GM19240 (cell line): ENCODE results near the genes NEUROG3, COL13A1 and PRF1.

GRCh38 chr10:69408871-69409213 is 7.9 kb downstream of the TACR2 start:
- RRBS = no CpG with 5 or more reads among the region's 30 CpGs

GRCh38 chr10:69415864-69416267 is 852 bp downstream of the TACR2 start:
- RRBS = no CpG with 5 or more reads among the region's 13 CpGs

DNA sequence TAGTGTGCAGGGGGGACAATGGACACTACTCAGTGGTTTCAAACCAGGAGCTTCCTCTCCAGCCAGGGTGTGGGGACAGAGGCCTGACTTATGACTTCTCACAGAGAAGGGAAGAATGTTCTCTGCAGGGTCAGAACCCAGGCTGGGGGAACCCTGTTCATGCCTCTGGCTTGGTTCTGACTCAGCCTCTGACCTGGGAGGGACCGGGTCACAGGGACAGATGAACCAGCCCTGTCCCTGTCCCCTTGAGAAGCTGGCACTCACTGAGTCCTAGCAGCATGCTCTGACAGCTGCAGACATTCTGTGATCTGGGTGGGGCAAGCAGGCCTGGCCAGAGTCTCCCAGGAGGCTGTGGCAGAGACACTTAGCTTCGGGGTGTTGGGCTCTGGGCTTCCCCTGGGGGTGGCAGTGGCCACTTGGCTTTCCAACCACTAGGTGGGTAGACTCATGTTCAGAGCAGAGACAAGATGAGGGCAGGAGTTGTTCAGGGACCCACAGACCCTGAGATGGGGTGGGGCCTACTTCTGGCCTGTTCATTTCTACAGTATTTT is 13.6 kb downstream of the TSPAN15 start:
- RRBS = no CpG with 5 or more reads among the region's 2 CpGs

GRCh38 chr10:69473361-69473676 is 22.1 kb downstream of the TSPAN15 start:
- RRBS = no CpG with 5 or more reads among the region's 7 CpGs

DNA sequence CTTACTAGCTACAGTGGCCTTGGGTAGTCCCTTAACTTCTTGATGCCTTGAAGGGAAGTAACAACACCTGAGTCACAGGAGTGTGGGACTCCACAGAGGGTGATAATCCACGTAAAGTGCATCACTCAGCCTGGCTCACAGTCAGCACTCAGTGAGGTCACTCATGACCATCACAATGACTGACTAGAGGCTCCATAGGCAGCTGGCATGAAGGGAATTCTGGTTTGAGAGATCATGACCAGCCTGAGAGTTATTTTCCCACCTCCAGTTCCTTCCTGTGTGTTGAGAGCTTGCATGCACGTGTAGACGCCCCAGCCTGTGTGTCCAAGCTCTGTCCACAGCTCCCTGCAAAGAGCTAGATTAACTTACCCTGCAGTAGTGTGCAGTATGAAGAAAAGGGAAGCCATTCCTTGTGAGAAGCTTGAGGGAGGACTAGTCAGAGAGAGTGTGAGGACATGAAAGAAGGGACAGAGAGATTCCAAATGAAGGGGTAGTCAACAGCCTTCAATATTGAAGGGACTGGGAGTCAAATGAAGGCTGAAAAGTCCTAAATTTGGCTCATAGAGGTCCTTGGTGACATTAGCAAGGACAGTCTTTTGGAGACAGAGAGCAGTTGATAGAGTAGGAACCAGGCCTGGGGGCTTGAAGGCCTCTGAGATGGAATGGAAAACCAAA is 34.6 kb downstream of the NEUROG3 start:
- RRBS = no CpG with 5 or more reads among the region's 3 CpGs

DNA sequence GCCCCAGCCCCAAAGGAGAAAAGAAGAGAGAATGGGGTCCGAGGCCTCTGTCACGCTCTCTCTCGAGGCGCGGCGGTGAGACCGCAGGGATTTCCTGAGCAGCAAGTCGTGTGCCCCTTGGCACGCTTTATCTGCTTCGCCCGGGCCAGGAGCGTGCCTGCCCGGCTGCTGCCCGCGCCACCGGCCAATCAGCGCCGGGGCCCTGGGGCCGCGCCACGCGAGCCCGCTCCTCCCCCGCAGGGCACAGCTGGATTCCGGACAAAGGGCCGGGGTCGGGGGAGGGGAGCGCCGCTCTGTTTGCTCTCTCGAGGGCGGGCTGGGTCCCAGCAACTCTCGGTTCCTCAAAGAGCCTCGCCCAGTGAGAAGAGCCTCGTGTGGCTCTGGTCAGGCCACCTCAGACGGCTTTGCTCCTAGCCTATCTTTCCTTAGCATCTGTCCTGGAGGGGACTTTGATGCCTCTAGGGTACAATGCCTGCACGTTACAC is at the start of gene NEUROG3:
Gene NEUROG3 (minus strand): TSS at position 100 of the 485 bp plus-strand sequence.
- RRBS = 3% methylated on average over 8 of the region's 36 CpGs

DNA sequence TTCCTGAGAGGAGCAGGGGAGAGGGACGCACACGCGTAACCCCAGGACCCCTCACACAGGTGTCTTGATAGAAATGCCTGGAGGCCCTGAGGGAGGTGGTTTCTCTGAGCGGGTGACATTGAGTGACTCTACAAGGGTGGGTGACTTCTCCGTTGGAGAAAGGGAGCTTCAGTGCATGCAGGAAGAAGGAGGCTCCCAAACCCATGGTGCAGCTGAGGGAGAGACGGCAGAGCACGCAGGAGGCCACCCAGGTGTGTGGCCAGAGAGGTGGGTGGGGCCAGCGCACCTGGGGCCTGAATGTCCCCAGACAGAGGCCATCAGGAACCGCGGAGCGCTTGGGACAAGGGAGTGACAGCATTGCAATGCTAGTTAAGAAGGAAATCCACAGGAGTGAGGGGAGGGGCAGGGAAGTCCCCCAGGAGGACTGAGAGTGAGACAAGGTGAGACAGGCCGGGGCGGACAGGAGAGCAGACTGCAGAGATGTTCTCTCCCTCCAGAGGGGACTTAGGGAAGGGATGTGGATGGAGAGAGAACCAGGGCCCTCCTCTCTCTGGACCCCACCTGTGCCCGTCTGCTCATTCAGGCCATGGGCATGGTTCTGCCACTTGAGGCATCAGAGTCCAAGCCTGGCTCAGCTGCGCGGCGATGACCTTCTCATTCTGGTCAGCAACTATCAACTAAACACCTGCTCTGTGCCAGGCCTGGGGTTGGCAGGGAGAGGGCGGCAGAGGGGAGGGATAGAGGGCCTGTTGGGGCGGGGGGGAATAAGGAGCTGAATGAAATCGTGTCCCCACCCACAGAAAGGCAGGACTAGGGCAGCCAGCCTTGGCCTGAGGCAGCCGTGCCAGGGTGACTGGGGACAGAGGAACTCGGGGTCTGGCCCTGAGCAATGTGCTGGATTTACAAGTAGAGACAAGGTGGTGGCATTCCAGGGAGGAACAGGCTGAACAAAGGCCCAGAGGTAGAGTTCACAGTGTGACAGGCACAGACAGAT is 69.4 kb upstream of the COL13A1 start:
- RRBS = no CpG with 5 or more reads among the region's 22 CpGs

- RRBS = 7% methylated on average over 18 of the region's 52 CpGs
Measured at GRCh38 chr10:69801416-69802207, at the start of gene COL13A1. COL13A1 (plus strand) TSS chr10:69801906.

- RRBS = no CpG with 5 or more reads among the region's 13 CpGs
Measured at GRCh38 chr10:69845903-69846533, 44.3 kb downstream of the COL13A1 start.

DNA sequence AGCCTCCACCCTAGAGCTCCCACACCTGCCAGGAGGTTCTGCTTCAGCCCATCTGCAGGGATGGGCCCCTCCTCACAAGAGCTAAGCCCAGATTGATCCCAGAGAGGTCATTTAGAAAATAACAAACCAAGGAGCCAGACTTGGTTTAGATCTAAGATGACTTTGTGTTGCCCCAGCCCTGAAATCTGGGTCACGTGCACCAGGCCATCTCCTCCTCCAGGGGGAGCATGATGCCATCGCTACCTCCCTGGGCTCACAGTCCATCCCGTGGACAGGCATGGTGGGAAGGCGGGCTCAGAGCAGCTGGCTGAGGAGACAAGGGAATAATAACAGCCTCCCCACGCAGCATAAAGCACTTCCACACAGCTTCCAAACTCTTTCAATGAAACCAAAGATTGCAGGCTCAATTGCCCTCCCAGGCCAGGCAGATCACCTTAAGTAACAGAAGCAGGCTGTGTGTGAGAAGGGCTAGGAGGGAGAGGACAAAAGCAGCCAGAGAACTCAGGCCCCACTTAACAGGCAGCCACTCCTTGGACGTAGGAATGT is 99.9 kb downstream of the COL13A1 start:
- RRBS = no CpG with 5 or more reads among the region's 6 CpGs

GRCh38 chr10:70109189-70109813 is 23.3 kb downstream of the AIFM2 start:
- RRBS = 83% methylated on average over 3 of the region's 14 CpGs

DNA sequence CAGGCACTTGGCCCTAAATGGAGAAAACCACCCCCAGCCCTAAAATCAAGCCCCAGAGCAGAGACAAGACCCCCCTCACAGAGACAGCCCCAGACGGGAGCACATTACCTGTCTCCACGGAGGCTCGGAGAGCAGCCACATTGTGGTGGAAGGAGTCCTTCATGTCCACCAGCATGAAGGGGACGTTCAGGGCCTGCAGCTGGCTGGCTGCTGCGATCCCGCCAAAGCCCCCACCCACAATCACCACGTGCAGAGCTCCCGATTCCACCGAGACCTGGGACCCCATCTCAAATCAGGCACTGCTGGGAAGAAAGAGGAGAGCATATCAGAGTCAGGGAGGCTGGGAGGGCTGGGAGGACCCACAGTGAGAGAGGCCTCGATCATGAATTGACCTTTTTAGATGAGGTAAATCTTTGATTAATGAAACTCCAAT is 8.8 kb downstream of the AIFM2 start:
- RRBS = no CpG with 5 or more reads among the region's 10 CpGs

- RRBS = no CpG with 5 or more reads among the region's 11 CpGs
Measured at GRCh38 chr10:70130791-70131569, 1.6 kb downstream of the AIFM2 start.

- RRBS = 98% methylated on average over 4 of the region's 18 CpGs
Measured at GRCh38 chr10:70139414-70140279, 6.9 kb downstream of the TYSND1 start.

- RRBS = no CpG with 5 or more reads among the region's 43 CpGs
Measured at GRCh38 chr10:70255188-70255536, 21.9 kb upstream of the PPA1 start.

DNA sequence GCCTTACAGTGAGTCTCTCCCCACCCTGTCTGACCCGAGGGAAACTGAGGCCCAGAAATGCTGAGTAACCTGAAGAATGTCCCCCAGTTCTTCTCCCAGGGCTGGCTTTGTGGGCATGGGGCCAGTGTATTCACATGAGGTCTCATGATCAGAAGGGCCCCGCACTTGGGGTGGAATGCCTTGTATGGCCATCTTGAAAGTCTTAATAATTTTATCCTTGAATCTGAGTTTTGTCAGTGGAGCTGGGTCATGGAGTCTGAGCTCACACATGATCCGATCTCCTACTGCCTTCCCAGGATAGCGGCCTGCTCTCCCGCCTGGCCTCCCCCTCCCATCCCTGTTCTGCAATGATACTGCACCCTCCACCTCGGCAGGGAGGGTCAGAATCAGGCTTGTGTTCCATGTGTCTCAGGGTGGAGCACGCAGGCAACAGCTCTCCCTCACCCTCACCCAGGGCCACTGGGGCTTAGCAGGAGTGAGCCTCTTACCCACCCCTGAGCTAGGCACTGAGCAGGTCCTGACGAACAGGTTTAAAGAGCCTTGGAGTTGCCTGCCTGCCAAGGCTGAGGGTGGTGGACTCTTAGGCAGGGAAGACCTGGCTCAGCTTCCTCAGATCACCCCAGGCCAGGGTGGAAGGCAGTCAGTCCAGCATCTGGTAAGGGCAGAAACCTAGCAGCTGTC is 41.4 kb upstream of the NPFFR1 start:
- RRBS = no CpG with 5 or more reads among the region's 8 CpGs

GRCh38 chr10:70426066-70426568 is 15.4 kb downstream of the NODAL start:
- RRBS = no CpG with 5 or more reads among the region's 9 CpGs

DNA sequence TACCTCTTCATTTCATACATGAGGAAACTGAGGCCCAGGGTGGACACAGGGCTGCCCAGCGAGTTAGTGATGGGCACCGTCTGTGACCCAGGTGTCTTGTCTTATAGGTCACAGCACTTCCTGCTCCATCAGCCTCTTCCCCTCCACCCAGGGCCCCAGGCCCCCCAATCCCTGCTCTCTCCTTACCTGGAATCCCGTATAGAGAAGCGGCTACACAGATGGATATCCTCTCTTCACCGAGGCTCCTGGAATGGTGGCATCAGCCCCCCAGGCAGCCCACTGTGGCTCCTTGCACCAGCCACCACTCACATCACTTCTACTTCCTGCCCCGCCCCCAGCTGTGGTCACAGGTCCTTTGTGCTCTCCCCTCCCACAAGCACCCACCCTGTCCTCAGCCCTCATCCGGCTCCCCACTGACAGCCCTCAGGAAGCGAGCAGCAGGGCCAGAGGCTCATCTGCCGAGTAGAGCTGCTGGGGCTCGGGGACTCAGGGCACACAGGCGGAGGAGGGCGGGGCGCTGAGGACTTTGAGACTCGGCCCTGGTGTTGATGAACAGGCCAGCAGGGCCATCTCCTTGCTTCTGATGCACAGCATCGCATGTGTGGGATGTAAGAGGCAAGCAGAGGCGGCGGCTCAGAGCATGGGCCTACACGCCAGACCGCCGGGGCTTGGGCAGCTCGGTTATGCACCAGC is at the start of gene PRF1:
Gene PRF1 (minus strand): TSS at position 283 of the 693 bp plus-strand sequence.
- RRBS = no CpG with 5 or more reads among the region's 21 CpGs

GRCh38 chr10:70816162-70817175 is 721 bp downstream of the SGPL1 start:
- RRBS = 2% methylated on average over 13 of the region's 58 CpGs

DNA sequence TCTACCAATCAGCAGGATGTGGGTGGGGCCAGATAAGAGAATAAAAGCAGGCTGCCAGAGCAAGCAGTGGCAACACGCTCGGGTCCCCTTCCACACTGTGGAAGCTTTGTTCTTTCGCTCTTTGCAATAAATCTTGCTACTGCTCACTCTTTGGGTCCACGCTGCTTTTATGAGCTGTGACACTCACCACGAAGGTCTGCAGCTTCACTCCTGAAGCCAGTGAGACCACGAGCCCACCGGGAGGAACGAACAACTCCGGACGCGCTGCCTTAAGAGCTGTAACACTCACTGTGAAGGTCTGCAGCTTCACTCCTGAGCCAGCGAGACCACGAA is 26.0 kb downstream of the PCBD1 start:
- RRBS = no CpG with 5 or more reads among the region's 13 CpGs